Metanephros (tissue), 2 donors: ENCODE results near the gene ASTN1.

DNA sequence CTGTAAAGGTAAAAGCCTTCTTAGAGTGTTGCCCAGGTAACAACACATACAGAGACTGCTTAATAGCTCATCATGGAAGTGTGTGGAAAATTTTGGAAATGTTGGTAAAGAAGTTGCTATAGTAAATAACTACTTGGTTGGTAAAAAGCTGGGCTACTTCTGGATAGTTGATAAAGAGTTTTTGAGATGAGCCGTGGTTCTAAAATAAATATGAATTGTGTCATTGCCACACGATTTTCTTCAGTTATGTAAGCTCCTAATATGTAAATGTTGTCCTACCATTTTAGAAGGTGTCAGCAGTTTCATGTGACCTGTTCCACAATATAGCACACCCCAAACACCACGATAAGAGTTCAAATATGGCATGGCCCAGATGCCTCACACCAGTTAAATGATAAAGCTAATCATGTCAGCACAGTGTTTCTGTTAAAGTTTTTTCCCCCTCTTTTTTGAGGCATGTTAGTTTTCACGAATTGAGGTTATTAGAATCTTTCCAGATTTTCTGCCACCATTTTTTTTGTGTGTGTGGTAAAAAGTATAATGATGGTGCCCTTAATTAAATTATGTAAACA lies 7.5 kb downstream of the RABGAP1L start:
- RAMPAGE, long total RNA = no peak

DNA sequence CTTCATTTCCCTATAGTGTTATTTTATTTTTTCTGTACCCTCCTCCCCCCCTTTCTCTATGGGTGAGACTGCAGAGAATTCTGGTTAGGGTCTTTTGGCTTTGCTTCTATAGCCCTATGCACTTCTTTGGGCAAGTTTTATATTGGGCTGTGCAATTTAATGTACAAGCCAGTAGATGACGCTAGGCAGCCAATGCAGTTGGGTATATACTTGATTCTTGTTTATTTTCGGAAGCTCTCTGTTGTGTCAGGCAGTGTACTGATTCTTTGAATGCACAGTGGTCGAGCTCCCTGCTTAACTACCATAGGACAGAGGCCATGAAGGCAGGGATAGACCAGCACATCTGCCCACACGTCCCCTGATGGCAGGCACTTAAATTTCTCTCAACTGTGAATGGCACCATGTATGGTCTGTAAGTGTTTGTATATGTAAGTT lies 34.1 kb upstream of the GPR52 start:
- RAMPAGE, long total RNA = no peak

DNA sequence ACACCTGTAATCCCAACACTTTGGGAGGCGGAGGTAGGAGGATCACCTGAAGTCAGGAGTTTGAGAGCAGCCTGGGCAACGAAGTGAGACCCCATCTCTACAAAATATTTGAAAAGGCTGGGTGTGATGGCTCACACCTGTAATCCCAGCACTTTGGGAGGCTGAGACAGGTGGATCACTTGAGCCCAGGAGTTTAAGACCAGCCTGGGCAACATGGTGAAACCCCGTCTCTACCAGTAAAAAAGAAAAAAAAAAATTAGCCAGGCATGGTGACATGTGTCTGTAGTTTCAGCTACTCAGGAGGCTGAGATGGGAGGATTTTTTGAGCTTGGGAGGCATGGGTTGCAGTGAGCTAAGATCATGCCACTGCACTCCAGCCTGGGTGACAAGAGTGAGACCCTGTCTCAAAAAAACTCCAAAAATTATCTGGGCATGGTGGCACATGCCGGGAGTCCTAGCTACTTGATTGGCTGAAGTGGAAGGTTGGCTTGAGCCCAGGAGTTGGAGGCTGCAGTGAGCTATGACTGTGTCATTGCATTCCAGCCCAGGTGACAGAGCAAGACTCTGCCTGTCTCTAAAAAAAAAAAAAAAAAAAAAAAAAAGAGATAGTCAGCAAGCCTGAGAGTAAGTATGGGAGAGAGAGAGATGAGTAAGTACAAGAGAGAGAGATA lies 181.0 kb upstream of the CACYBP start:
- RAMPAGE, long total RNA = no peak

- RAMPAGE, long total RNA = no peak
Measured at GRCh38 chr1:174998143-174999115, 1.3 kb upstream of the CACYBP start.

DNA sequence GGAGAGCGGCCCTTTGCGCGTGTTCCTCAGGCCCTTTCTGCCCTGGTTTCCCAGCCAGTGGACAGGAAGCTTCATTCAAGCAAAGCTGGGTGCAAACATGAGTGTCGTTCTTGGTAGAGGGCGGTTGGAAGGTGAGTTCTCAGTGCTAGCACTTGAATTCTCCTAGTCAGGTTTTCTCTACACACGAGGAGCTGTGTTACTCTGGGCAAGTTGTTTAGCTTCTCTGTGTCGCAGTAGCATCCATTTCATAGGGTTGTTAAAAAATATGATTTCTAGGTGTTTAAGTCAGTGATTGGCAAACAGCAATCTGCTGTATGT lies 681 bp downstream of the CACYBP start:
- RAMPAGE, long total RNA = no peak

DNA sequence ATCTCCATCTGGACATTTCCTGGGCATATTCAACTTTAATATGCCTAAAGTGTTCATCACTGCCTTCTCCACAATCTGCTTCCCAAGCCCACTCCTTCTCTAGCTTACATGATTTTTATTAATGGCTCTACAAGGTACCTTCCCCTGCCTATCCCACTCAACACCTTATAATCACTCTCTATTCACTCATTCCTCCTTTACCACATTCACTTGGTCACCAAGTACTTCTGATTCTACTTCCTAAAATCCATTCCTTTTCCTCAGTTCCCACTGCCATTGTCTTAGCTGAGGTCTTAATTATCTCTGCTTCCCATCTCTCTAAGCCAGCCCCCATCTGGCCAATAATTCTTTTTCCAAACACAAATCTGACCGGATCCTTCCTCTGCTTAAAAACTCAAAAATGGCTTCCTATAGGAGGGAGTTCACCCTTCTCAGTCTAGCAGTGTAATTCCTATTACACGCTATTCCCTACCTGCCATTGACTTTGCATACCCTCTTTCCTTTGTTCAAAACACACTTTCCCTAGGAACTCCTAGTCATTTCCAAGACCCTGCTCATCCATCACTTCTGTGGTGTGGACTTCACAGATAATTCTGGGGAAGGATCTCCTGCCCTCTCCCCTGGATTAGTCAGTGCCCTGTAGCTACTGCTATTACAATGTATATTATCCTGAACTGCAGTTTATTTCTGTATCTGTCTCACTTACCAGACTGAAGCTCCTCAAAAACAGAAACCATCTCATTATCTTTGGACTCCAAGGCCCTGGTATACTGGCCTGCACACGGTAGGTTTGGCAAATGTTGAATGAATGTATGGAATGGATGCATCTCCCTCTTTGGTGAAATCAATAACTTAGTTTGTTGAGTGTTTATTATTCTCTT lies 1.9 kb downstream of the KIAA0040 start:
- RAMPAGE, long total RNA = no peak

- RAMPAGE, long total RNA = no peak
Measured at GRCh38 chr1:175968441-175968640, 224.9 kb upstream of the TNR start.

GRCh38 chr1:176150320-176150833 lies 56.7 kb downstream of the COP1 start:
- RAMPAGE, long total RNA = no peak

DNA sequence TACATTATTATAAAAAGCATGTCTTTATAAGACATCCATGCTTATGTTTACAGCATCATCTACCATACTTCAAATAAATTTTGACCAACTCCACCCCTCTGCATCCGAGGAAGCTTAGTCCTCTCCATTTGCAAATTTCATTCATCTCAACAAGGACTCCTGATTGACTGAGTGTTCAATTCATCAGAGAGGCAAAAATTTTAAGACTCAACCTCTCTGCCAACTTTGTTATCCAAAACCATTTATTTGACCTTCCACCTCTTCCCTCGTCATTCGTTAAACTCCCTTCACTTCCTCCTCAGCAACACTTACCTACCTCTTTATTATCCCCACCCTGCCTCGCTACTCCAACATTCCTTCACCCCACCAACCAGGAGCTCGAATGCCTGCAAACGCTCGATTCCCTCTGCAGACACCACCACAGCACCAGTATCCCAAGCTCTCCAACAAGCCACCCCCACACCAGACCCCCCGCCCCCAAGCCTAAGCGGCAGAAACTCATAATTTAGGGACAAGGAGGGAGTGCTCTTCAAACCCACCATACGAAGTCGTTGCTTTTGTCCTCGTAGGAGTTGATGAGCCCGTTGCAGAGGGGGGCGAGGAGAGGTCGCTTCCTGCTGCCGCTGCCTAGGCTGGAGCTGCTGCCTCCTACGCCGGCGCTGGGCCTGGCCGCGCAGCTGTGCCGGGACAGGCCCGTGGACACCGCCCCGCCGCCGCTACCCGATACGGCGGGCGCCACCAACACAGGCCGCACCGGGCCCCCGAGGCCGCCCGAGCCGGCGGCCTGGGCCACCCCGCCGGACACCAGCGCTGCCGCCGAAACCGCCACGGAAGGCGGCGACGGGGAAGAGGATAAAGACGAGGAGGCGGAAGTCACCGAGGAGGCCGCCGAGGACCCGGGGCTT lies 801 bp downstream of the COP1 start:
- RAMPAGE, long total RNA = no peak

DNA sequence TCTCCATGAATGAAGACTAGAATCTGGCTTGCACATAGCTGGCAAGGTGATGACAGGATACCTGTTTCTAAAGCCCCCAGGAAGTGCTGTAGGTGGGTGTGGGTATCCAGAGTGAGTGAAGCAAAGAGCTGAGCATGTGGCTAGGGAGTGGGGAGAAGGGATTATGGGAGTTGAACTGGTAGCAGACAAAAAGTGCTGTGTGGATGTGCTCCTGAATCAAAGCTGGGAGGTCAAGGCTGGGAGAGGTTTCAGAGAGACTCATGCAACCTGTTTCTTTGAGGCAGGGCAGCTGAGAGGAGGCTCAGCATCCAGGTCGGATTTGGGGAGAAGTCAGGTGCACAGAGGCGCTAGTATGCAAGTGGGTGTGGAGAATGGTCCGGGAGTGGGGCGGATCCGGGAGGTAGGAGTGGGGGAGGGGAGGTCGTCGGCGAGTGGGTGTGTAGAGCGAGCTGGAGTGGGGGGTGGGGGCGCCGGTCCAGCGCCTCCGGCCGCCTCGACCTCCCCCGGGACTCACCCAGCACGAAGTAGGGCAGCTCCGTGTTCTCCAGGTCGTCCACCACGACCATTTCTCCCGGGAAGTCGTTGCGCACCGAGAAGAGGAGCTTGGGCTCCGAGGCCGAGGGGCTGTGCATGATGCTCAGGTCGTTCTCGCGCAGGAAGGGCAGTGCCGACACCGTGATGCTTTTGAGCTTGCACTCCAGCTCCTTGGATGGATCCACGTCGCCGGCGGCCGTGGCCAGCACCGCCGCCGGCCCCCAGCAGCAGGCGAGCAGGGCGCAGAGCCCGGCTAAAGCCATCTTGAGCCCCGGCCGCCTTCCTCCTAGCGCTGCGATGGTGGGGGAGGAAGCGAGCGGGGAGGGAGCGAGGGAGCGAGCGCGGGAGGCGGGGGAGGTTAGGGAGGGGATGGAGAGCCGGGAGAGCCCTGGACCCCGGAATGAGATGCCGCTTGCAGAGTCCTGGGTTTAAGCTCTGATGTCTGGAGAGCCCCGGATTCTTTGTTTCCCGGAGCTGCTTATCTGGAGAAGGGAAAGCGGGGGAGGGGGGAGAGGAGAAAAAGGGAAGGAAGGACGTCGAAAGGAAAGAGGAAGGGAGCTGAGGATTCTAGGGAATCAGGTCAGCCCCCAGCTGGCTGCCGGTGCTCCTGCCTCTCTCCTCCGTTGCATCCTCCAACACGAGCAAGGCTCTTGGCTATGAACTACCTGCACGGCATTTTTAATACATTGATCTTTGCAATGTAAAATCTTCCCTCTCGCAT lies at the start of gene ASTN1:
TSS of gene ASTN1 (minus strand) at position 833 of the 1,255 bp plus-strand sequence.
- RAMPAGE, long total RNA = no peak

DNA sequence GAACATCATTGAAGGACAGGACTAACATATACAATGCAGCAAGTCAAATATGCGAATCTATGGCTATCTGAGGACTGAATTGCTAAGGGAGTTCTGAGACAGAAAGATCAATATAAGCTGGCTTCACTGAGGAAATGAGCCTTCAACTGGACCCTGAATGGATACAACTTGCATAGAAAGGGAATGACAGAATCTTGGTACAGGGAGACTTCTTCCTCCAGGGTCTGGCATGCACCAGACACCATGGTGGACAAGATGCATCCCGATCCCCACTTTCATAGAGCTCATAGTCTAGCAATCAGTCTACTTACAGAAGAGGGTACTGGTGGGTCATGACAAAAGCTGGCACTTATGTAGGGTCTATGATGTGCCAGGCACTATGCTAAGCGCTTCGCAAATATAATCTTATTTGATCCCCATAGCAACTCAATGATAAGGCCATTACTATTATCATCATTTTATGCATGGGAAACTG lies 30.3 kb upstream of the SEC16B start:
- RAMPAGE, long total RNA = no peak

DNA sequence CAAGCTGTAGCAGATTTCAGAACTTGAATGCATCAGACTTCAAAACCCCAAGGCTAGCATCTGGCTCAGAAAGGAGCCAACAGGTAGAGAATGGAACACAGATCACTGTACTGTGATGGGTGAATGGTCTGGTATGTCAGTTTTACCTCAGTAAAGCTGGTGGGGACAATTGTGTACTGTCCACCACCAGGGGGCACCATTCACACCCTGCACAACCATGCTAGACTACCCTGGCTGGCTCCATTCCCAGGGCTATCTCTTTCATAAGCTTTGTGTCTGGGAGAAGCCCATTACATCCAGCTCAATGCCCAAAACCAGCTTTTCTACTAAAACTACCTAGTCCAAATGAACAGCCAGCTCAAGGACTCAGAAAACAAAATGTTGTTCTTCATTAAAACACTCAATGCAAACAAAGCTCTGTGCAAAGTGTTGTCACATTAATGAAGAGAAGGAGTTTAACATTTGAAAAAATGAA lies 62.0 kb upstream of the SEC16B start:
- RAMPAGE, long total RNA = no peak

DNA sequence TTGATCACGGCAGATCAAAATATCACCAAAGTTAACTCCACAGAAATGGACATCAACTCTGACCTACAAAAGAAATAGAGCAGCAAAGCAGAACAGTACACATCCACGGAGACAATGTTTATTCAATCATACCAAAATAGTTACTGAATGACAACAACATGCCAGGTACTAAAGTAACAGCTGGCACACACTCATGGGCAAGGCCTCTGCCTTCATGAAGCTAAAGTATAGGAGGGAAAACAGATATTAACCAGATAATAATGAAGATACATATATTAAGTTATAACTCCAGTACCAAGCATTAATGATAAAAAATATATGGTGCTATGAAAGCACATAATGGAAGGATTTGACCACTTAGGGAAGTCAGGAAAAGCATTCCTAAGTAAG lies 59.2 kb upstream of the RASAL2 start:
- RAMPAGE, long total RNA = no peak

DNA sequence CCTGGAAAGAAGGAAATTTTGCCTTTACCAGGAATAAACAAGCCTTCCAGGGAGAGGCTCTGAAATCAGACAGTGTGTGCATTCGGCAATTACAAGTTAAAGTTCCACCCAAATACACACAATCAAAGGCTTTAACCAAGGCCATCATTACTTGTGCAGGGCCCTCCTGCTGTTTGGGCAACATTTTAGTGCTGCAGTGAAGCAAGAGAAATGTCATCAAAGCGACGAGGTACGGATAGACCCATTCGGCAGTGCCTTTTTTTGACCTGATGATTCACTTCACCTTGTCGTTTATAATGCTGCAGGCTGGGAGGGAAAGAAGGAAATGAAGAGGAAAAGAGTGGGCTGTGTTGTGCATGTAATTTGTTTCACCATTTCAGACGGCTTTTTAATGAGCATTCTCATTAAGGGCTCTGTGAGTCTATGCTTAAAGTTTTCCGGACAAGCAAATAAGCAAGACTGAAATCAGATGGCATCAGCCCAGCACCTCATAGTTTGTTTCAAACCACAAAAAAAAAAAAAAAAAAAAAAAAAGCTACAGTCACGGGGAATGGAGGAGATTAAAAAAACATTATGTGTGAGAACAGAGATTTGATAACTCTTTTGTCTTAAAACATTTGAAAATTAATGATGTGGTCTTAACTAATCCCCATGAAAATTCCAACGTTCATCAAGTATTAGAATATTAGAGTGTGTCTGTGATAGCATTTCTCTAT lies 40.8 kb upstream of the RASAL2 start:
- RAMPAGE, long total RNA = no peak

DNA sequence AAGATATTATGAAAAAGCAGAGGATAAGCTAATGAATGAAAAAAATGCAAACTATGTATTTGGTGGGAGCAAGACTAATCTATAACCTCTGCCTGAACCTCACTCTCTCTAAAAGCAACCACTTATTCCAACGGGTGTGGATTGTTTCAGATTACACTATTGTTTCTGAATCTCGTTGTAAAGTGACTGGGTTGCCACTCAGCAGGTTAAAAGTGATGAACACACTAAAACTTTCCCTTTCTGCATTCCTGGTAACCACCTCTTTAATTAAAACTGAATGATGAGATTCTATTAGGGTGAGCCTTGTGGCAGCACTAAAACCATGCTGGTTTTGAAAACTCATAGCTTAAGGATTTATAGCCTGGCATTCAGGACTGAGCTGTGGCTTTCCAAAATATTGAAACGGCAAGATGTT lies 1.2 kb downstream of the RASAL2 start:
- RAMPAGE, long total RNA = no peak

GRCh38 chr1:178476448-178477312 lies 20.1 kb downstream of the CLEC20A start:
- RAMPAGE, long total RNA = no peak

- RAMPAGE, long total RNA = no peak
Measured at GRCh38 chr1:178488201-178488653, 8.5 kb downstream of the CLEC20A start.

GRCh38 chr1:178542473-178543295 lies 29.8 kb downstream of the TEX35 start:
- RAMPAGE, long total RNA = no peak

GRCh38 chr1:178574198-178574828 lies 61.4 kb downstream of the TEX35 start:
- RAMPAGE, long total RNA = no peak

GRCh38 chr1:178581045-178581857 lies 68.3 kb downstream of the TEX35 start:
- RAMPAGE, long total RNA = no peak